Occipital lobe (tissue), 2 donors: ENCODE measurements around a stretch of chr5.

- RAMPAGE, long total RNA: no peak
Observed at GRCh38 chr5:57501667-57502288, 19.2 kb upstream of the ACTBL2 start.

- RAMPAGE, long total RNA: no peak
Observed at GRCh38 chr5:57889399-57889941, 406.9 kb upstream of the ACTBL2 start.

DNA sequence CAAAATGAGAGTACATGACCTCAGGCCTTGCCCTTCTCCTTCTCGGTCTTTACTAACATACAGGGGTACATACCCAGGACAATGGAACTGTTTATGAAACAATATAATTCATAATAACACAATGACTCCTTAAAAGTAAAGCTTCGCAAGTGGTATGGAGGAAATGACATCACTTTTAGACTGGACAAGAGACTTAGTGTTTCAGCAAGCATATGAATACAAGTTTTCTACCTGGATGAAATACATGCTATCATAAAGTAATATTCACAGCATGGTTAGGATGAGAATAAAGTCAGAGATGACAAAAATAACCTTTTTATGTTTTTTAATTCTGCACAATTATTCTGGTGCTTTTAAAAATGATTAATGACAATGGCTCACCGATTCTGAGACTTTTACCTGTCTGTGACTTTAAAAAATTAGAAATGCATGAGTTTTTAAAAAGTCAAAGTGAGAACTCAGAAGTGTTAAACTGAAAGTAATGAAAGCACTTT is 386.5 kb downstream of the PLK2 start:
- RAMPAGE, long total RNA: no peak

DNA sequence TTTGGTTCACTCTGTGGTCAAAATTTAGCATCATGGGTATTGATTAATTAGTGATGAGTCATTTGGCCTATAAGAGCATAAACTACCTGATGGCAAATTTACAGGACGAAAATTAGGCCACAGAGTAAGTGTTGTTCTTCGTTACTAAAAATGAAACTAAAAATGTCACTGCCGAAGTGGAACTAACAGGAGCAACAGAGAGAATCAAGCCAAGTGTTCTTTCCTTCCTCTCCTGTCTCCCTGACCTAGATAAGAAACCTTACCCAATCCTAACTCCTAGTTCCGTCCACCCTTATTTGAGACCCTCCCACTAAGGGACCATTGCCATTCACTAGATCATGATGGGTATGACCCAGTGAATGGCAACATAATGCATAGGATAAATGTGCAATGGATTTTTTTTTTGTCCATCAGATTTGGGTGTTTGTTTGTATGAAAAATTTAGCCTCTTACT is 176.9 kb downstream of the RAB3C start:
- RAMPAGE, long total RNA: no peak

DNA sequence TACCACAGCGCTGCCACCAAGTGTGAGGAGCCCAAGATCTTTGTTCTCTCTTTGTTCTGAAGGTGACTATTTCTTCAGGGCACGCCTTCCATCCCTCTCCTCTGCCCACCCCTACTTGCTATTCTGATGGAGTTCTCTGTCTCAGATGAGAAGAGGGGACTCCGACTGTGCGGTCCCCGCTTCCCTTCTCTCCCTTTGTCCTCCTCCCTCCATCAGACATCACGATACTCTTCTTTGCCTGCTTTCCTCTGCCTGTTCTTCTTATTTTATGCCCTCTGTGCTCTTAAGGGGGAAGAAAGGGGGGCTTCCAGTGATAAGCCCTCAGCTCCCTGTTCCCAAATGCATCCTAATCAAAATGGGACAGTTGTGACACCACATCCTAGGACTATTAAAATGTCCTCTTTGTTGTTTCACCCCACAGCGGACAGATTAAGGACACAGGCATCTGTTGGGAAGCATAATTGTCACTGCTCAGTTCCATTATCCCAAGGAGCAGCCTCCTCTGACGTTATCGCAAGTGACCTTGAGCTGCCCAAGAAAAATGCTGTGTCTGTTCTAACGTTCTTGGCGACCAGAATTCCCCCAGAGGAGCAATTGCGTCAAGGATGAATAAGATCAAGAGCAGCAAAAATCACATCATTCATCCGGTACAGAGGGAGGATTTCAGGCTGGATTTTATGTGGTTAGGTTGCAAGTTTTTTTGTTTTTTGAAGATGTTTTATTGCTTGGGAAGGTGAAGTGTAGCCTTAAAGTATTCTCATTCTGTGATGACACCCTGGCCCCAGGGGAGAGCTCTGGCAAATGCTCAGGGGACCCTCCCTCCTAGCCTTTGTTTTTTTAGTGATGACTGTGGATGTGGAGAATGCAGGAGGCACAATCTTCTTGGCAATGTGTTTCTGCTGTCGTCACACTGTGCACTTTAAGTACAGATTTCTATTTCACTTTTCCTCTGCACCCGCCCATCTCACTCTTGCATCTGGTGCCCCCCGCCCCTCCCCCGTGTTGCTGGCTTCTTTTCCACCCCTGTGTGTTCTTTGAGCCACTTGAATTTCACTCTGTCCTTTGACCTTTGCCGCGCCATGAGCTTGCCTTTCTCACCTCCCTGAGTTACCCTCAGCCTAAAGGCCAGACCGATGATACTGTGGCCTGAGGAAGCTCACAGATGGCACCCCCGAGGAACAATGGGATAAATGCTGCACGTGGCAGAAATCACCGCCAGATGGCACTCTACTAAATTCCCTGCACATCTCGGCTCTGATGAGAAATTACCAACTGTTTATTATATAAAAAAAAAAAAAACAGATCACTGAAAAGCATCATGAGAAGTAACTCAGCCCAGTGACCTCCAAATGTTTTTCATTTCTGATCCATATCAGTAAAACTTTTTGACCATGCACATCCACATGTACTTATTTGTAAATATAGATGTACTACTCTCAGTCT is 308.3 kb downstream of the RAB3C start:
- RAMPAGE, long total RNA: no peak

- RAMPAGE, long total RNA: no peak
Observed at GRCh38 chr5:59022081-59022969, 439.4 kb downstream of the RAB3C start.

- RAMPAGE, long total RNA: no peak
Observed at GRCh38 chr5:59193802-59194104, 610.9 kb downstream of the RAB3C start.

- RAMPAGE, long total RNA: no peak
Observed at GRCh38 chr5:59250234-59250719, 643.2 kb downstream of the PDE4D start.

- RAMPAGE, long total RNA: no peak
Observed at GRCh38 chr5:59458969-59459841, 434.3 kb downstream of the PDE4D start.

DNA sequence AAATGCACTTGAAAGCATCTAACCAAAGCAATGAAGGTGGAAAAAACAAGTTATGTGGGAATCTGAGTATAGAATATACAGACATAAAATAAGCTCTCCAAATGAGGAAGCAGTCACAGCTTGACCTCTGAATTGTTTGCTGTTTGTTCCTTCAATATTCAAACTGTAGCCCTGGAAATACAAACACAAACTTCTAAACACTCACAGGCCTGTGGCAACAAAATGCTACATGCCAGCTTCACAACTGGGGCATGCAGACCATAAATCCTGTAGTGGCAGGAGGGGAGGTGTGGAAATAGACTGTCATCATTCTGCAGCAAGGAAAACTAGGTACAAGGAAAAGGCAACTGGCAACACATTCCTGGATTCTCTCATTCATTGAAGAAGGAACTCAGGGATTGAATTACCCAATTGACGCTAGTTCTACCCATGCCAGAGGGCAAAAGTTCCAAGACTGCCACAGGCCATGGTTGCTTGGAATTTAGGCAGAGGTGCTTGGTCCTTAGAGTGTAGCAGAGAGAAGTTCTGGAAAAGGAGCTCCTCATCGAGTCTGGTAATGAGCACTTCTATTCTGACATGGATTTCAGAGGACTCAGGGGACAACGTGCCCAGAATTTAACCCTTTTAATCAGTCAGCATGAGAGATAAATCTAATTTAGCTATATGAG is 349.6 kb downstream of the PDE4D start:
- RAMPAGE, long total RNA: no peak

DNA sequence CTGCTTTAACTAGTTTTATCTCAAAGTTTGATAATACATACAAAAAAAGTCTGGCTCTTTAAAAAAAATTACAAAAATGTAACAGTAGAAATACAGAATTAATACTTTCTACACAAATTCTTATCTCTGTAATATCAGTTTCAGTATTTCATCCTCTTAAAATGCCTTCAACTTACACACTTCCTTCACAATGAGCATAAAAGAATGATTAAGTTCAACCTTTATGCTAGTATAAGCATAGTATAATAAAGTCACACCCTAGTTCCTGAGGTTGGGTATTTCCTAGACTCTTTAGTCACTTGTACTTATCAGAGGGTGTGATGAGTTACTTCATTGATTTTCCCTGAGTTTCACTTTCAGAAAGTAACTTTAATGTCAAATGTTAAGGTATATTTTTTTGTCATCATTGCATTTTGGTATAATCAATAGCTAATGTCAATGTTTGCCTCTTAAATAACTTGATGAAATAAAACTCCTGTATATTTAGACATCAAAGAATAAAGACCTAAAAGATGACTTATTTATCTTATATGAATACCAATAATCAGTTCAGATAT is 302.3 kb downstream of the PDE4D start:
- RAMPAGE, long total RNA: no peak

DNA sequence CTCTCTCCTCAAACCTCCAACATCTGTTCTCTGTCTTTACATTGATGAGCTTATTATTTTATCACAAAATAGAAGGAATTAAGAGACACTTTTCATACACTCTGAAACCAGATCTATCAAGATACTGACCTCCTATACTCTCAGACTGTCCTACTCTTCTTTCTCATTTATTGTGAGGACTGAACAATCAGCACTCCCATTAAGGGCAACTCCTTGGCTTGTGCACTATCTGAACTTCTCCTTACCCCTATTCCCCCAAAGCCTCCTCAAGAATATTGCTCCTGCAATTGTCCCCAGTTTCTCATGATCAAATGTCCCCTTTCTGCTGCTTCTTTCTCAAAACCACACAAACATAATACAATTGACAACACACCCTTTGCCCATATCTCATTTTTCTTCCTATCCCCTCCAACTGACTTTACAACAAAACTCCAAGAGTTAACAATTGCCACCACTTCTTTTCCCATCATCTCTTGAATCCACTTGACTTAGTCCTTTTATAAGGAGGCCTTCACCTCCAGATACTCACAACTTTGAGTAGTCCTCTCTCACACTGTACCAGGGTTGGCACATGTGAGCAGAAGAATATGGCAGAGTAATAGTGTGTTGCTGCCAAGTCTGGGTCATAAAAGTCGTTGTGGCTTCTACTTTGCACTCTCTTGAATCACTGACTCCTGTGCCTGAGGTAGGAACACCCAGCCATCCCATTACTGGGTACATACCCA is 145.8 kb downstream of the PDE4D start:
- RAMPAGE, long total RNA: no peak

DNA sequence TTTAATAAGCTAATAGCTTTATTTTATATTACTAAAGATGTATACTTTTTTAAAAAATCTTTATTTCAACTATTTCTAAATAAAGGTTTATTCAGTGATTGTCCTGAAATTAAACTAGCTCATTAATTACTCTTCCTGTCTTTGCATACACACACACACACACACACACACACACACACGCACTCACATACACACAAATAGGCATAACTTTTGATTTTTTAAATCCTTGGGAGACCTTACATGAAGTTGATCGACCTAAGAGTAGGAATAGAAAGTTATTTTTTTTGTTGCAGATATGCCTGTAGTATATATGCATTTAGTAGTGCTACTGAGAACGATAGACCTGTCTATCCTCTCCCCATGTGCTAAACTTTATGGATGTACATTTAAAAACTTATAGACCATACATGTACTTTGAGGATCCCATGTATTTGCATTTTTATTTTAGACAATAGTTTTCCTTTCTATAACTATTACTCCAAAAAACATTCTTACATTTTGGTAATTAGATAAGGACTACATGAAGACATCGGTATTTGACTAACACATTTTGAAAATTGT is 91.7 kb downstream of the SMIM15 start:
- RAMPAGE, long total RNA: no peak

GRCh38 chr5:61328975-61329320 is 3.1 kb upstream of the ZSWIM6 start:
- RAMPAGE, long total RNA: no peak

DNA sequence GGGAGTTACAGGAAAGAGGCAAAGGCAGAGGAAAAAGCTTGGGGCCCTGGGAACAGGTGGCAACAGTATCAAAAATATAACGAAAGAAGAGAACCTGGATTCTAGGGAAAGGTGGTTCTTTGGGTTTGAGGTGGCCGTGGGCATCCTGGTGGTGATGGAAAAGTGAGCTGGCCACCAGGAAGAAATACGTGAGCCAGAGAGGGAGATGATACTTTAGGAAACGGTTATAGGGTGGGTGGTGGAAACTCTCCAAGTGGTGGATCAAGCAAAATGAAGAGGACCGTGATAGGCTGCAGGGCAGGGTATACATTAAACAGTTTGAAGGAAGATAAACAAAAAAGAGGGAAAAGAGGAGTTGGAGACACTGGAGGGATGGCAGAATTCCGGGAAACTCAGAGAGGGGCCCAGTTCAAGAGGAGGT is 2.7 kb upstream of the ZSWIM6 start:
- RAMPAGE, long total RNA: no peak

- RAMPAGE, long total RNA: no peak
Observed at GRCh38 chr5:61405117-61405853, 73.2 kb downstream of the ZSWIM6 start.

DNA sequence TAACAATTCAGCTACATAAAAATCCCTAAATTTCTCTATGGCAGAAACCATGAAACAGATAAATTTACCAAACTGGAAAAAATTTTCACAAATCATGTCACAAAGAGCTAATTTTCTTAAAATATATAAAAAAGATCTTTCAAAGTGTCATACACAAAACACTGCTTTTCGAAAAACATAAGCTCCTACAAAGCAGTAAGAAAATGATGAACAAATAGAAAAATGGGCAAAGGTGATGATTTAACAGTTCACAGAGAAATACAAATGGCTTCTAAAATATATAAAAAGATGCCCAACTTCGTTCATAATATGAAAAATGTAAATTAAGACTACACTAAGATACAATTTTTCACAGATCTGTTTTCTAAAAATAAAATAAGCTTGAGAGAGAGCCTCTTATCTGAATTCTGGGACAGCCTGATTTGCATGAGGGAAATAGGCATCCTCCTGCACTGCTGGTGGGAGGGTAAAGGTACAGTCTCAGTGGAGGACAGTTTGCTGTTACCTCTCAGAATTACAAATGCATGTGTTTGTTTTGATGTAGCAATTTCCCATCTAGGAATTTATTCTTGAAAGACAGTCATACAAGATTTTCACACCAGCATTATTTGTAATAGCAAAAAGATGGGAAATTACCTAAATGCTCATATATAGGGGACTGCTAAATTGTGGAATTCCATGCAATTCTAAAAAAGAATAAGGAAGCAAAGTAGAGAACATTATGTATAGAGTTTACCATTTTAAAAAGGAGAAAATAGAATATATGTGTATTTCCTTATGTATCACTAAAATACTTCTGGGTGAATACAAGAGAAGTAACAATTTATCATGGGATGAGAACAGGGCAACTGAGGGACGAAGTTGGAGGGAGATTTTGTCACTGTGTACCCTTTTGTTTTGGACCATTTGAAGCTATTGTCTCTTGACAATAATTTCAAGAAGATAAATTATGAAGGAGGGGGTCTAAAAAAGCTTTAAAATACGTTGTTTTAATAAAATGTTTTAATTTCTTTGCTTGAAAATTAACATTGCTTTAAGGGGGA is 75.7 kb downstream of the ZSWIM6 start:
- RAMPAGE, long total RNA: no peak

DNA sequence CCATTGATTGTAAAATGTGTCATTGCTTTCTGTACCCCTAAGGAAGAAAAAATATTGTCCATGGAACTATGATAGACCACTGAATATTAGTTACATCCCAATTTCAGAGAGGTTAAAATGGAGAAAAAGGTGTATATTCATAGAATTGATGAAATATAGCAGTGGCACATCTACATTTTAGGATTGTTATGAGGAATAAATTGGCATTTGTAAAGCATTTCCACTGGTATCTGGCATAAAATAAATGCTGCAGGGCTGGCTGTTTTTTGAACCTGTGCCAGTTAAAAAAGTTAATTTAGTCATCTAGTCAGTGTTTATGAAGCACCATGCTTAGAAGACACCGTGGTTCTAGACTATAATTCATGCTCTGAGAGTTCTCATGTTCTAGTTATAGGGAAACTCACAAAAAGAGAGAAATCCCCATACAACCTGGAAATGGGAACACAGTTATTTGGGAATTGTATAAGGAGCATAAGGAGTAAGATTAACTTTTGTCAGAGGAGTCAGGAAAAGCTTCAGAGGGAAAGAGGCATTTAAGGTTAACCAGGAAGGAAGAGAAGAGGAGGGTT is 93.2 kb downstream of the ZSWIM6 start:
- RAMPAGE, long total RNA: no peak

DNA sequence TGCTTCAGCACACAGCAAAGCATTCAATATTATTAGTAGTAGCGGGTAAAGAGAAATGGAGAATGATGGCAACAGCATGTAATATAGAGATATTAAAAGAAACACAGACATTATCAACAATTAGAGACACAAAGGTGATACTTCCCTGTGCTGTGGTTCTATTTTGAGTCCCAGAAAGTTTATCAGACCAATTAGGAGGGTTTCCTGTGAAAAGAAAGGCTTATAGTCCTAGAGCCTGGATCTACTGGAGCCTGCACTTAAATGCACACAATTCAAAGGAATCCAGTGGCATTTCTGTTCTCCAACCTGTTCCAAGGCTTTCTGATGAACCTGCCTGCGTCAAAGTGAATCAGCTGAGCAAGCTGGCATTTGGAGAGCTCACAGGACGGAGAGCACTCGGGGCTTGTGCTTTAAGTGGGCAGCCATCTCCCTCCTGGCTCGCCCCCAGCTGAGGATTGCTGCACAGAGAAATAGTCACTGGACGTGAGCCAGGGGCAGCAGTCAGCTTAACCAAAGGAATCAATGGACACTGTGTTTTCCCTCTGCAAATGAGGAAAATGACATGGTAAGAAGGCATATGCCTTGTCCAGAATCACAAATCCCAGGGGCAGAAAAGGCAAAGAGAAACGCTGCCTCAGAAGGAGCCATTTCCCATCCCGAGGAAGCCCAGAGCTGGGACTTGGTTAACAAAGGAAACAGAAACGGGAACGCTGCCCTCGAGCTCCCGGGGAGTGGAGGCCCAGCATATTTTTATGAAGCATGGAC is 299.3 kb downstream of the ZSWIM6 start:
- RAMPAGE, long total RNA: no peak

GRCh38 chr5:62256170-62257081 is 49.6 kb upstream of the KIF2A start:
- RAMPAGE, long total RNA: no peak